Hair follicle dermal papilla cell (primary cell): ENCODE results near the genes PAPSS2 and ATAD1.

DNA sequence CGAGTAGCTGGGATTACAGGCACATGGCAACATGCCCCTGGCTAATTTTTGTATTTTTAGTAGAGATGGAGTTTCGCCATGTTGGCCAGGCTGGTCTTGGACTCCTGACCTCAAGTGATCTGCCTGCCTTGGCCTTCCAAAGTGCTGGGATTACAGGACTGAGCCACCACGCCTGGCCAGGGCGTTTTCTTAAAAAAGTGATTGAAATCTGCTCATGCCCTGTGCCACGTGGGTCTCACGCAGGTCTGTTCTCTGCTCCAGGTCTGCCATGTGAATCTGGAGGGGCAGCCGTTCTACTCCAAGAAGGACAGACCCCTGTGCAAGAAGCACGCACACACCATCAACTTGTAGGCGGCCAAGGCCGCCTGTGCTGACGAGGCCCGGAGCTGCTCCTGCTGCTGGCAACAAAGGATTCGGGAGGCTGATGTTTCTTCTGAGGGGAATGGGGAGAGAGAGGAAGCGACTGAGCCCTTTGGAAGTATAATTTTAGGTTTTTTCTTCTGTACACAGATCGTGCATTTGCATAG lies 23.7 kb upstream of the BMPR1A start:
- CAGE, long polyA plus RNA: no peak

DNA sequence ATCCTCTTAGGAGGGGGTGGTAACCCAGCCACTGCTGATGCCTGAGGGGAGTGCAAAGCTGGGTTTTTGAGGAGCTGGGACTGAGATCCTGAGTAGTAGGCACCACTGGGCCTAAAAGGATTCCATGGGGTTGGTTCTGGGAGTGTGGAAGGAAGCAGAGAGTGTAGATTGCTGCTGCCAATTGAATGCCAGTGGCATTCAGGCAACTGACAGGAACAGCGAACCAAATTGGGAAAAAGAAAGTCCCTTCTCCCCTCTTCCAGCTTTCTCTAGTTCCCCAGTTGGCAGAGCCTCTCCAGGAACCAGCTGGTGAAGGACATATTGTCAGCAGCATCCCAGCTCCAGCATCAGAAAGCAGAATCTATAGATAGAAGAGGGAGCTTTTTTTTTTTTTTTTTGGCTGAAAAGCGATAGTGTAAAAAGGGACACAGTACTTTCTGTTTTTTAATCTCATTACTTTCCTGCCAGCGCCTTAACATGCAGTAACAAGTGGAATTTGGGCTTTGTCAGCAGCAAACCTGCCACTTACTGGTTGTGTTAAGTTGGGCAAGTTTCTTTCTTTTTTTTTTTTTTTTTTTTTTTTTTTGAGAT lies 91.5 kb downstream of the MMRN2 start:
- CAGE, long polyA plus RNA: no peak

DNA sequence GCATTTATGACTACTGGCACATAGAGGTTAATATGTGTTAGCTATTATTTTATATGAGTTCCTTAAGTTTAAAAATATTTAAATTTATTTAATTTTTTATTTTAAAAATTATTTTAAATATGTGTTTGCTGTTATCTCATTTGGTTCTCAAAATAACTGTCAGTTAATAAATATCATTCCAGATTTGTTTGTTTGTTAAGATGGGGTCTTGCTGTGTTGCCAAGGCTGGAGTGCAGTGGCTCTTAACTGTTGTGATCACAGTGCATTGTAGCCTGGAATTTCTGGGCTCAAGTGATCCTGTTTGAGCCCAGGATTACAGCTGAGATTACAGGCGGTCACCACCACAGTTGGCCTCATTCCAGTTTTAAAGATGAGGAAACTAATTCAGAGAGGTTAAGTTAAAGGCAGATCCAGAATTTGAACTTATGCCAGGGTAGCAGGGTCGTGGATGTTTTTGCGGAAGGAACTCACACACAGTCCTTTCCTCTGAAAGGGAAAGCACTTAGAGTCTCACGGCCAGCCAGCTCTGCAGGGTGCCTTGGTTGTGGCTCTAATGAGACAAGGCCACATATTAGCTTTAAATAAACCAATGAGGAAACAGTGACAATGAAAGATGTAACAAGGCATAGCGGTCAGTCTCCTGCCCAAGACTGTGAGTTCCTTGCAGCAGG lies 84.7 kb downstream of the MMRN2 start:
- CAGE, long polyA plus RNA: no peak

DNA sequence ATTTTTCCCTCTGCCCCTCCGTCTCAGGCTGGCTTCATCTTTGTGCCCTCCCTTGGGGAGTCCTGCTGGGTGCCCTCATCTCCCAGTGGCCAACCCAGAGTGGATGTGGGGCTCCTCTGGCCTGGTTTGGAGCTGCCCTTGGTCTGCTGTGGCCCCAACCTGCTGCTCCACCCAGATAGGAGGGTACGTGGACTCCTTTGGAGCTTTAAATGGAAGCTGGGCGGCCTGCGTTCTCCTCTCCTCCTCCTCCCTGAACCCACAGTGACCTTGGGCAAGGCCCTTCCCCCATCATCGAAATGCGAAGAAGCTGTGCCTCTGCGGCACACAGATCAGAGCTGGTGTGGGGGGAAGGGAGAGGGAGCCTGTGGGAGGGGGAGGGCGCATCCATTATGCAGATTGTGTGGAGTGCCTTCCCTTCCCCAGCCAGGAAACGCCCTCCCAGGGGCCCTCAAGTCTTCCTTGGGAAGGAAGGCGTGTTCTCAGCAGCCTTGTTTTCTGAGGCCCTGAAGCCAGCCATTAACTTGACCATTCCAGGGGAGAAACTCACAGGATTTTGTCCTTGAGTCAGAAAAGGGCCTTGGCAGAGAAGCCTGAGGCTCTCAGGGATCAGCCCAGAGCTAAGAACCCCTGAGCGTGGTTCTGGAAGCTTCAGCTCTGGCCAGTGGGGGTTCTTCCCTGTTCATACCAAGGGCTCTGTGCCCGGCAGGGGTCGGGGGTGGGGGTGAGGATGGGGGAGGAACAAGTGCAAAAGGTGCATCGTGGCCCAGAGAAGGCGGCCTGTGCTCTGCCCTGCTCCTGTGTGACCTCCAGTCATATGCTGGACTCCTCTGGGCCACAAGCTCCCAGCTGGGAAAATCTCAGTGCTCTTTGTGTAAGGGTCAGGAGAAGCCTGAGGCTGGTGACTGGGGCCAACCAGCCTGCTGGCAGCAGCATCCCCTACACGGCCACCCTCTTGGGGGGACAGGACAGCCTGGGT lies 3.0 kb downstream of the MMRN2 start:
- CAGE, long polyA plus RNA: no peak

GRCh38 chr10:86955925-86956332 lies 1.5 kb downstream of the MMRN2 start:
- CAGE, long polyA plus RNA: no peak

DNA sequence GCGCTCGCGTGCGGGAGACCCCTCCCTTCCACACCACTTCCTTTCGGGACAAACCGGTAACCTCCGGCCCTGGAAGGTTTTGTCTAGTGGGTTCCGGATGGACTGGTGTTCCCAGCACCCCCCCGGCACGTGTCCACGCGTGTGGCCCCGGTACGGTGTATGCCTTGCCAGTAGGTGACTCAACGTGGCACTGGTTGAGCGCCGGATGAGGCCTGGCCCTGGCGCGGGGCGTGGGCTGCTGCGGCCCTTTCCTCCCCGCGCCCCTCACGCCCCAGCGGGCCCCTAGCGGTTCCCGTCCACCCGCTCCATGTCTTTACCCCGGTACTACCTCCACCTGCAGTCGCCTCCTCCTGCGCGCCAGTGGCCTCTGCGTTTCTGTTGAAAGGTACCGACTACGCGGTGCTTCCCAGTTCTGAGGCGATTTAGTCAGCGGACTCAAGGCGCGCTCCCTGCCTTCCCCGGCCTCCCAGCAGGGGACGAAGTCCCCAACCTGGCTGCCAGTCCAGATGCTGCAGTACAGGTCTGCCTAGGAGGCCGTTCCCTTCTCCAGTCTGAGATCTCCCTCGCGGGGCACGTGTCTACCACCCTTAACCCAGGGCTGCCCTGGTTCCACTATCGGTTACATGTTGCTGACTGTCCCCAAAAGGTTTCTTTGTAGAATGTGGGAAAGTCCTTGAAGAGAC lies 3.3 kb downstream of the ADIRF start:
- CAGE, long polyA plus RNA: no peak

DNA sequence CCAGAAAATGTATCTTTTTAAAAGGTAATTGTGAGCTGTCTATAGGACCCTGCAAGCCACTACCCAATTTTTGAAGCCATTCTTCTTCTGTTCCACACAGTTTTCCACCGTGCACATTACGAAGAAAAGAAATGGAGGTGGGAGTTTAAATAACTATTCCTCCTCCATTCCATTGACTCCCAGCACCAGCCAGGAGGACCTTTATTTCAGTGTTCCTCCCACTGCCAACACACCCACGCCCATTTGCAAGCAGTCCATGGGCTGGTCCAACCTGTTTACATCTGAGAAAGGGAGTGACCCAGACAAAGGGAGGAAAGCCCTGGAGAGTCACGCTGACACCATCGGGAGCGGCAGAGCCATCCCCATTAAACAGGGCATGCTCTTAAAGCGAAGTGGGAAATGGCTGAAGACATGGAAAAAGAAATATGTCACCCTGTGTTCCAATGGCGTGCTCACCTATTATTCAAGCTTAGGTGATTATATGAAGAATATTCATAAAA lies 11.8 kb upstream of the FAM25A start:
- CAGE, long polyA plus RNA: no peak

DNA sequence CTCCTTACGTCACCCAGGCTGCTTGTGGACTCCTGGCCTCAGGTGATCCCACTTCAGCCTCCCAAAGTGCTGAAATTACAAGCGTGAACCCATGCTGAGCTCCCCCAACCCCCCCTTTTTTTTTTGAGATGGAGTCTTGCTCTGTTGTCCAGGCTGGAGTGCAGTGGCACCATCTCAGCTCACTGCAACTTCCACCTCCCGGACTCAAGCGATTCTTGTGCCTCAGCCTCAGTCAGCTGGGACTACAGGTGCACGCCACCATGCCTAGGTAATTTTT lies 25.4 kb downstream of the FAM25A start:
- CAGE, long polyA plus RNA: no peak

- CAGE, long polyA plus RNA: no peak
Measured at GRCh38 chr10:87547626-87548289, 43.1 kb downstream of the MINPP1 start.

GRCh38 chr10:87659423-87660084 lies at the start of gene PAPSS2:
PAPSS2 (plus strand) TSS chr10:87659878.
- CAGE, long polyA plus RNA: no peak

- CAGE, long polyA plus RNA: no peak
Measured at GRCh38 chr10:87716306-87716779, 56.7 kb downstream of the PAPSS2 start.

GRCh38 chr10:87815369-87815785 lies 2.6 kb downstream of the ATAD1 start:
- CAGE, long polyA plus RNA: no peak

DNA sequence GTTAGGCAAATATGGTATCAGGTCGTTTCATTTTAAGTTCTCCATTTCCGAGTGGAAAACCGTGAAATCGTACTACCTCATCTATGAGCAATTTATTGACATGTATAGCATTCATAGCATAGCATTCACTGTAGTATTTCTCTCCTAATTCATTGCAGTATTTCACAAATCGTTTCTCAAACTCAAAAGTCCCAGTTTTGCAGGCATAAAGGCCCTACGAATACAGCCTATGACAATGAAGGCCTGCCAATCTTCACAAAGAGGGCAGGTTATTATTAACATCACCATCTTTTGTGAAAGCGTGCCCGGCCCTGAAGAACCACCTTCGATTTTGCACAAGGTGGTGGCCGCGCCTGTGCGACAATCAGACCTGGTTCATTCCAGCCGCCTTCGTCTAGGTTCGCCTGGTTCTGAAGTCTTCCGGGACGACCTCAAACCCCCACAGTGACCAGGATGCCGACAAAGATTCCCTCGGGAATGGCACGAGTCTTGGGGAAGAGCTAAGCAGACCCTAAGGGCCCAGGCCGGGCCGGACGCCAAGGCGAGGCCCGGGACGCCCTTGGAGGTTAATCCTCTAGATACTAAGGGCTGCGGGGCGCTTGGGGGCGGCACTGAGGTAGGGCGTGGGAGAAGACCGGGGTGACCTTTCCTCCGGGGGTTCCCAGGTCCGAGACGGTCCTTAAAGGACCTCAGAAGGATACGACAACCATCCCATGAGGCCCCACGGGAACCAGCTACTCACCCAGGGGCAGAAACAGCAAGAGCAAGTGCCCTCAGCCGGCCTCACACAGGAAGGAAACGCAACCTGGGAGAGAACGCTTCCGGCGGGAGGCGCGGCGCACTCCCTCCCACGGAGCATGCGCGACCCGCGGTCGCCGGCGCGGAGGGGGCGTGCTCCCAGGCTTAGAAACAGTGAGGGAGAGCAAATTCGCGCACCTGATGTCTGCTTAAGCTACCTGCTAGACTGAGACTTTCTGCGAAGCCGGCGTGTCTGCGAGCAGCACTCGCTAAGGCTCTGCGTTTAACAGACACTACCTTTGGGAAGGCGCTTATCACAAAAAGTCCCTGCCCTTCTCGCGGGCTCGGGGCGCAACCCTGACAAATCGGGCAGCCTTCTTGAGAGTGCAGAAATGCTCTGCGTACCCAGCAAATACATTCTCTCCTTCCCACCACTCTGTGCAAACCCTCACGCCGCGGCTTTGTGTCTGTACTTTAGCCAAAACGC lies at the start of gene ATAD1:
ATAD1 (minus strand) TSS at position 802 of the 1,225 bp plus-strand sequence.
- CAGE, long polyA plus RNA: no peak

DNA sequence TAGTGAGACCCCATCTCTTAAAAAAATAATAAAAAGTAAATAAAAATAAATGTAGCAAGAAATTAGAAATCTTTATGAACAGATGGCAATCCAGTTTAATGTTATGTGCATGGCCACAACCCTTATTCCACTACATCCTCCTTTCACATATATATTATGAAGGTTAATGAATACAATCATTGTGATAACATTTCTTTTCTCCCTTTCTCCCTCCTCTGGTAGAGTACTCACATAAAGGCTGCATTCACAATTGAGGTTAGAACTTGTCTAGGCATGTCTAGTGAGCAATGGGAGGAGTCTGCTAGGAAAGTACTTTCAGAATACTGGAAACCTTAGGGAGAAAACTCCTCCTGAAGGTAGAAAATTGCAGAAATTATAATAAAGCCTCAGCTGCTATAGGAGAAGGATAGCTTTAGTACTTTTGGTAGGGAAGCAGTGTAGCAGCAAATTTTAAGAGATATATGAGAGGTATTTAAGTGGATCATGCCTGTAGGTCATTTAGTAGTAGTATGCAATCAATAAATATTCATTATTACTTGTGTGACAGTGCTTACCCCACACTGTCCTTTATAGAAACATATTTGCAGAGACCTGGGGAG lies 20.2 kb downstream of the KLLN start:
- CAGE, long polyA plus RNA: no peak

- CAGE, long polyA plus RNA: no peak
Measured at GRCh38 chr10:88017788-88018069, 154.3 kb downstream of the PTEN start.

DNA sequence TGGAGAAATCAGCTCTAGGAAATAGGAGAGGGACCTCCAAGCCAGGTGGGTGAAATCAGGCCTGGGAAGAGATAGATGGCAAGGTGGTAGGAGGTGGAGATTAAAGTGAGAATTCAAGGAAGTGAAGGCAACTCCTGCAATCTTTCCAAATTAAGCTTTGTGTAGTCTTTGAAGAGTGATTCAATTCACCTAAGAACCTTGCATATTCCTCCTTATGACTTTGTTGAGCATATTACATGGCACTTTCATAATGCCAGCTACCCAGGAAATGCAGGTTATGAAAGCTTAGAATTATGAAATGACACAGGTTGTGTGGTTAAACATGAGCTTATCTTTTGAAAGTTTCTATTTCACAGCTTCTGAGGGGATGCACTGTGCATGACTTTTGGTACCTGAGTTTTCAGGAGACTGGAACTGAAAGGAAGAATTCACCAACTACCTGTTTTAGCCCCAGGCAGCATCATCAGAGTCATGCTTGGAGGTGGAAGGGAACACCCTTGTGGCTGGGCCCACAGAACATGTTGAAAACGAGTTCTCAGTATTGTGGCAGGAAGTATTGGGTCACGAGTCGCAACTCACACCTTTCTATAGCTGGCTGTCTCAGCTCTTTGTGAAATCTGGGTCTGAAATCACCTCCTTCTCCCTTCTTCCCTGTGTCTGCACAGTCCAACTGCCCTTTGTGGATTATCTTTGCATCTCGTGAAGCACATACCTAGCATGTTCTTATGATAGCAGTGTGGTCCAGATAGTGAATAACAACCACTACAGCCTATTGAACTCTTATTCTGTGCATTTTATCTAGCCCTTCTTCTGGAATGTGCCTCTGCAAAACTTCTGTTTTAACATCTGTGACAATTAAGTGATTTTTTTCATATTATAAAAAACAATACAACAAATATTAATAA lies 228.2 kb downstream of the PTEN start:
- CAGE, long polyA plus RNA: no peak

GRCh38 chr10:88131608-88132474 lies 268.4 kb downstream of the PTEN start:
- CAGE, long polyA plus RNA: no peak

DNA sequence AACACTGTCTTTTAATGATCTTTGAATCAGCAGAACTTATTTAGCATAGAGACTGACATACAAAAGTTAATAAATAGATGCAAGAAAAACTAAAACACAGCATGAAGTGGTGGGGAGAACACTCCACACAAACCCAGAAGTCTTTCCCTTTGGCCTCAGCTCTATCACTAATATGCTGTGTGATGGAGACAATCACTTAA lies 284.6 kb downstream of the PTEN start:
- CAGE, long polyA plus RNA: no peak

GRCh38 chr10:88385252-88386317 lies 197.5 kb downstream of the RNLS start:
- CAGE, long polyA plus RNA: no peak

DNA sequence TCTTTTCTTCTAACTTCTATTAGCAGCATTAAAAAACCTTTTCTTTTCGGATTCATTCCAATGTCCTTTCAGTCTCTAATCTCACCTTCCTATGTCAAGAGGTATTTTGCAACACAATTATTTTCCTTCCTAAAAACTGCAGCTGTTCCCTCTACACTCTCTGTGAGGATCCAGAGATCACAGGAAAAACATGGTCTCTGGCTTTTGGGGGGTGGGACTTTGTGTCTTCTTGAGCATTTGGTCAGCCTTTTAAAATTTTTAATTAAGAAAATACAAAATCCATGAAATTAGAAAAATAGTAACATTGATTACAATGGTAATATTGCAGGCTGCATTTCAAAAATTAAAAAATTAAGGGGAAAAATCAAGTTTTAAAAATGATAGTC lies 107.6 kb downstream of the RNLS start:
- CAGE, long polyA plus RNA: no peak